PC-3 (cell line): ENCODE measurements around a stretch of chr6.

GRCh38 chr6:7602562-7602907 lies 12.5 kb downstream of the SNRNP48 start:
- RAMPAGE, long total RNA, result no peak

GRCh38 chr6:7728083-7729143 lies 2.5 kb downstream of the BMP6 start:
- RAMPAGE, long total RNA, result no peak

- RAMPAGE, long total RNA, result no peak
Measured at GRCh38 chr6:8017242-8017967, 46.8 kb downstream of the BLOC1S5 start.

GRCh38 chr6:8652353-8653154 lies 217.2 kb upstream of the SLC35B3 start:
- RAMPAGE, long total RNA, result no peak

GRCh38 chr6:9252573-9252917 lies 817.2 kb upstream of the SLC35B3 start:
- RAMPAGE, long total RNA, result no peak

DNA sequence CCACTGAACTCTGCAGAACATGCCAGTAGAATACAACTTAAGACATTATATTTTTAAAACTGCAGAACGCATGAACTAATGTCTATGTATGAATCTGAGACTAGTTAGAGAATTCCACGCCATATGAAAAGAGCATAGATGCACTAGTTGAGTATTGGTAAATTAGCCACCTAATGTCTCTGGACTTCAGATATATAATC lies 654.4 kb downstream of the TFAP2A start:
- RAMPAGE, long total RNA, result no peak

DNA sequence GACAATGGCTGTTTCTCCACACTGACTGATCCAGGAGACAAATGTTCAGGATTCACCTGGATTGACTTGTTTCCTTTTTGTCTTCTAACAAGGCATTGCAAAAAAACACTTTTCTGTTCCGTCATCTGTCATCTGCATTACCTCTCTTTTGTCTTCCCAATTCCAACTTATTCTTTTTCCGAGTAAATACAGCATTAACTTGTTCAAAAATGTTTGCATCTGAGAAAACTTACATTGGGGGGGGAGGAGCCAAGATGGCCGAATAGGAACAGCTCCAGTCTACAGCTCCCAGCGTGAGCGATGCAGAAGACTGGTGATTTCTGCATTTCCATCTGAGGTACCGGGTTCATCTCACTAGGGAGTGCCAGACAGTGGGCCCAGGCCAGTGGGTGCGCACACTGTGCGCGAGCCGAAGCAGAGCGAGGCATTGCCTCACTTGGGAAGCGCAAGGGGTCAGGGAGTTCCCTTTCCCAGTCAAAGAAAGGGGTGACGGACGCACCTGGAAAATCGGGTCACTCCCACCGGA lies 604.3 kb downstream of the TFAP2A start:
- RAMPAGE, long total RNA, result no peak

GRCh38 chr6:10141784-10142009 lies 273.2 kb downstream of the TFAP2A start:
- RAMPAGE, long total RNA, result no peak

DNA sequence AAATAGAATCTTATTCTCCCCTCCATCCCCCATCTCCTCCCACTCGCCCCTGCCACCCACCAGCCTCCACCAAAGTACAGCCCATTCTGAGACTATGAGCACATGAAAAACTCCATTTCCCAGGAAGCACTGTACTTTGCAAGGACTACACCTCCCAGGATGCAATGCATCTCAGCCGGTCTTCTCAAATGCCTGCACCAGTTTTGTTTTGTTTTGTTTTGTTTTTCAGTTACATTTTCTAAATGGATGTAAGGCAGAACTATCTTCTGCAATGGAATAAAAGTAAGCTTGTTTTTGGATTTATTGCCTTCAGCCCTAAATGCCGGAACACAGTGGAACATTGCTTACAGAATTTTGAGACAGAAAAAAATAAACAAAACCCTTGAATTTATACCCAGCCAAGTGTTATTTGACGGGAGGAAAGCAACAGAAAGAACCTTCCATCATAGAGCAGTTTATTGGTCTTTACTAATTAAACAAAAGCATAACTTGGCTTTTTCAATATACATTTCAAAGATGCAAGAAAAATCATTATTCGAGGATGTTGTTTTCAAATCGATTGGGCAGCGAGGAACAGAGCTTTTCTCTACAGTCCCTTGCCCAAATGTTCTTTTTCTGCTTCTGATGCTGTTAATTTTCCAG lies 267.8 kb downstream of the TFAP2A start:
- RAMPAGE, long total RNA, result no peak

DNA sequence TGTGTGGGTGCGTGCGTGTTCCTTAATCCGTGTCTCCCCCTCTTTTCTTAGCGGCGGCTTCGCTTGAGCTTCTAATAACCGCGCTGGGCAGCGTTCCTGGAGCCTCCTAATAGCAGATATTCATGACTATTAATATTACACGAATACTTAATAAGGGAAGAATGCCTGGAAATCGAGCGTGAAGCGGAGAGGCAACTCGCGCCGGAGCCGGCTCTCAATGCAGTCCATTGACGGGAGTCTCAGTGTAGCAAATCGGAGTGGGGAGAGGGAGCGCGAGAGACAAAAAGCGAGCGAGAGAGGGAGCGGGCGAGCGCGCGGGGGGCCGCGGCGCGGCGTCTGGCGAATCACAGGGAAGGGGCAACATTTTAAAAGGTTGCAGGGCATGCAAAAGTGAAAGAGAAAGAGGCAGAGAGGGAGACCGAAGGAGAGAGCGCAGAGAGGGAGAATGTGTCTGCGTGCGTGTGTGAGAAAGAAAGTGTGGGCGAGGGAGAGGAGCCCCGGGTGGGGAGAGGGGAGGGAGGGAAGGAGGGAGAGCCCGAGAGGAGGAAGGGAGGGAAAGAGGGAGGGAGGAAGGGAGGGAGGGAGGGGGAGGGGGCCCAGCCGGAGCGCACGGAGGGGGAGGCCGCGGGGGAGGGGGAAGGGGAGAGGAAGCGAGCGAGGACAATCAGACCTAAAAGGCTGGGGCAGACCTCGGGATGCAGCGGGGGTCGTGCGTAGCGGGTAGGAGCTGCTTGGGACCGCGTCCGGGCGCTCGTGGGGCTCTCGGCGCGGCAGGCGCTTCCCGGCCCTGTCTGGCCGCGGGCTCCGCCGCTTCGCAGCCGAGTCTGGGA lies 2.7 kb downstream of the TFAP2A start:
- RAMPAGE, long total RNA, result start-site peak on the minus strand centred at position 389 of the sequence, 307 bp wide, 83 and 68 reads in 2 replicates

- RAMPAGE, long total RNA, result no peak
Measured at GRCh38 chr6:10413665-10414525, 979 bp downstream of the TFAP2A start.

DNA sequence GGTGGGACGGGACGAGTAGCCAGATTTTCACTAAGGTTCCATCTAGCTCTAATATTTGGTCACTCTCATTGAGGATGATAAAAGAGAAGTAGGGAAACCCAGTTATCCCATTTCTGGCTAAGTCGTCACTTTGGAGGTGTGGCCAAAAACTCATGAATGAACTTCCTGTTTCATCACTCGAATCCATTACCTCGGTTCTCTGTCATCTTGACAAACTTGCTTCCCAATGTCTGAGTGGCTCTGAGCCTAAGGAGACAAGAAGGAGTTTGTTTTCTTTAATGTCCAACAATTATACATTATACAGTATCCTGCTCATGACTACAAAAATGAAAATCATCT lies 15.2 kb upstream of the TFAP2A start:
- RAMPAGE, long total RNA, result no peak

DNA sequence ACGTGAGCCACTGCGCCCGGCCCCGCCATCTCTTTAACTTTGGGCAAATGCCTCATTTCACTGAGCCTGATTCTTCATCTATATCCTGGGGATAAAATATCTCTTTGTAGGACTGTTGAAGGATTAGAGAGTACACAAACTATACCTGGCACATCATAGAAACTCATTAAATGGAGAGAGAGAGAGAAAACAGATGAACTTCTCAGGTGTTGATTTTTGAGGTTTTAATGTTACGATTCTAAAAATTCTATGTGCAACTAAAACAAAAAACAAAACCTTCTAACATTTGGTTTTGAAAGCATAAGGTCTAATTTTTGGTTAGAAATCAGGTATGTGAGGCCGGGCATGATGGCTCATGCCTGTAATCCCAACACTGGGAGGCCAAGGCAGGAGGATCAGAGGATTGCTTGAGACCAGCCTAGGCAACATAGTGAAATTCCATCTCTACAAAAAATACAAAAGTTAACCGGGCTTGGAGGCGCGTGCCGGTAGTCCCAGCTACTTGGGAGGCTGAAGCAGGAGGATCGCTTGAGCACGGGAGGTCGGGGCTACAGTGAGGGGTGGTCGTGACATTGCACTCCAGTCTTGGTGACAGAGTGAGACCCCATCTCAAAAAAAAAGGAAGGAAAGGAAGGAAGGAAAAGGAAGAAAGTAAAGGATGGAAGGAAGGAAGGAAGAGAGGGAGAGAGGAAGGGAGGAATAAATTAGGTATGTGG lies 18.5 kb downstream of the GCNT2 start:
- RAMPAGE, long total RNA, result no peak

DNA sequence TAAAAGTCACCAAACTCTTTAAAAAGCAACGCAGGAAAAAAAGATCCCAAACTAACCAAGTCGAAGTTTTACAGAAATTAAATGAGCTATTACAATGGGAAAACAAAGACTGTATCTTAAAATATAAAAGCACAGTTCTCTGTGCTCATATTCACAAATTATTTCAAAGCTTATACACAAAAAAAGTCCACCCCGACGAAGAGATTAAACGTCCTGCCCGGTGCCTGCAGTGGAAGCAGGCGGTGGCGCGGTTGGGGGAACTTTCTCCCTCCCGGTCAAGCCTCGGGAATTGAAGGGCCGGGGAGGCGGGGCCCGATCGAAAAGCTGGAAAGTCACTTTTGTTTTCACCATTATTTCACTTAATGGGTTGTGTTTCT lies 1.1 kb downstream of the MAK start:
- RAMPAGE, long total RNA, result no peak

DNA sequence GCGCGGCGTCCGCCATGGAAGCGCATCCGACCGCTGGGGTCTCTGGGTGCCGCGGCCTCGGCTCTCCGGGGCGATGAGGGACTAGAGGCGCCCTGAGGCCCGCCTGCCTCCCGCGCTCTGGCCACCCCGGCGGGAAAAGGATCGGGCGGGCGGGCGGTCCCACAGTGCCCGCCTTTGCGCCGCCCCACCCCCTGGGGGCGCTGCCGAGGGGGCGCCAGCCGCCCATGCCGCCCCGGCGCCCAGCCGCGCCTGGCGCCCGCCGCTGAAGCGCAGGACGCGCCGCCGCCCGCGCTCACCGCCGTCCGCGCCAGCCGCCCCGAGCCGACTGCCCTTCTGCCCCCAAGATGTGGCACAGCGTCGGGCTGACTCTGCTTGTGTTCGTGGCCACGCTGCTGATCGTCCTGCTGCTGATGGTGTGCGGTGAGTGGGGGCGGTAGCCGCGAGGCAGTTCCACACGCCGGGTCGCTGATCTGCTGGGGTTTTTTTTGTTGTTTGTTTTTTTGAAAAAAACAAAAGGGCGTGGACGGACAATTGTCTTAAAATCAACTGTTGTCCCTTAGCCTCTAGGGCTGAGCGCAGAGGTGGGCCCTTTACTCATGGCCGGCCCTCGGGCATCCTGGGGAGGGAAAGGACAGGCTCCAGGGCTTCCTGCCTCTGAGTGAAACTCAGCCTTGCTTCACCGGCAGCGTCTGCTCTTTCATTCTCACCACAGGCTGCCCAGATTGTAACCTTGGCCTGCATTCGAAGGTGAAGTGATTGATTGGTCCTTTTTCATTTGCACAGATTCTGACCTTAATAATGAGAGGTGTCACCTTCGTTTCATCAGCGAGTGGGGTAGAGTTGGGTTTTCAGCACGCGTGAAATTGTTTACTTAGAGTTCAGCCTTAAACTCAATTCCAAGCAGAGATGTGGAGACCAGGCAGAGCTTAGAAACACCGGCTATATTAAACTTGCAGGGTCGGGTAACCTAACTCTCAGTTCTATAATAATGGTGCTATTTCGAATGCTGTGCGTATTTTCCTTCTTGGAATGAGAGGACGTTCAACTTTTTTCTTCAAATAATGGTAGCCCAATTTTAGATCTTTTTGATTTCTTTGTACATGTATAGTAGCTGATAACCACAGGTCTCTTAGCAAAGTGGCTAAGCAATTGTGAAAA lies 715 bp downstream of the SMIM13 start:
- RAMPAGE, long total RNA, result no peak

DNA sequence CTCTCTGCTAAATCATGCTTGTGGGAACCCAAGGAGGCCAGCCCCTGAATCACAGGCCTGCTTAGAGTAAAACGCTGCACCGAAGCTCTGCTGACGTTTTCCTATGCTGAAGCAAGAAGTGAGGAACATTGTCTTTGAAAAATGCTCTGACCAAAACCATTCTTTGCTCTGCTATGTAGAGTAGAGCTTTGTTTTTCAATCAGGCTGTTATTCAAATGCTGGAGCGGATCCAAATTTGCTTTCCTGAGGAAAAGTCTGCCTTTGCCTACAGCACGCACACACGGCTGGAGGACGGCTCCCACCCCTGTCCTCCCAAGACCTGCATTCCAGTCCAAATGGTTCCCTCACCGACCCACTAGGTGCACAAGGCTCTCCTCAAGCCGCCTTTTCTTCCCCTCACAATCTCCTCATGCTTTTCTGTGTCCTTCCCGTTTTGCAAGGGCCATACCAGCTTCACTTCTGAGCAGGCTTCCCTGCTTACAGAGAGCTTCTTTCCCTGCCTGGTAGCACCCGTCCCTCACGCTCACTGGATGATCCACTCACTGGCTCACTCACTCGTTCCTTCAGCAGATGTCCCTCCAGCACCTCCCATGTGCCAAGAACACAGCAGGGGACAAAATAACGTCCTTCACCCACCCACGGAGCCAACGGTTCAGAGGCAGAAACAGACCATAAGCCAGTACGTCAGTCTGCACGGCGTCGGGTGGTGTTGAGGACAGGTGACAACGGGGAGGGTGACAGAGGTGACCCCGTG lies 137.9 kb upstream of the NEDD9 start:
- RAMPAGE, long total RNA, result no peak

GRCh38 chr6:11609586-11610156 lies 72.1 kb downstream of the TMEM170B start:
- RAMPAGE, long total RNA, result no peak

DNA sequence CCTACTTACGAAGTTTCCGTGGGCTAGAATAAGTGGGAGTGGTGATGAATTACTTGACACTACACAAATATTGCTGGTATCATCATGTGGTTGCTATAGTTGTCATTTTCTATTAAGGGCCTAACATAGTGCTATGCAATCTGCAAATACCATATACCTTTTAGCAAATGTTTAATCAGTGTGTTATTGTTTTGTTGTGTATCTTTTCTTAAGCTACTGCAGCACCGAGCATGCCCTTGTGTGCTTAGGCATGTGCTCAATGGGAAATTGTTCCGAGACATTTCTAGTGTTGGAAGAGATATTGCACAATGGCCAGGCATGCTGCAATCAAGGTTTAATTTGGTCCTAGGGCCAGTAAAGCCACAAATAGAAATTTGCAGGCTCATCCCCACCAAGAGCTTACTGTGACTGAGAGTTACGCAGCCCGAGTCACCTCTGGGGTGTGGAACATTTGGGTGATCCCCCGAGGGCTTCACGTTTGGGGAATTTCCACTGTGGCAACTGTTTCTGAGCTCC lies 66.0 kb downstream of the ADTRP start:
- RAMPAGE, long total RNA, result no peak

DNA sequence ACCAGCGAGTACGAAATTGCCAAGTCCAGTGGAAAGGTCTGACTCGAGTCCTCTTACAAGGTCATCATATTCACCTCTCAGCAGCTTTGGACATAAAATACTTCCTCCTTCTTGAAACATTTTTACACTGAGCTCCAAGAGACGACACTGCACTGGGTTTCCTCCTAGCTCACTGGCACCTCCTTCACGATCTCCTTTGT lies 18.4 kb downstream of the ADTRP start:
- RAMPAGE, long total RNA, result no peak

DNA sequence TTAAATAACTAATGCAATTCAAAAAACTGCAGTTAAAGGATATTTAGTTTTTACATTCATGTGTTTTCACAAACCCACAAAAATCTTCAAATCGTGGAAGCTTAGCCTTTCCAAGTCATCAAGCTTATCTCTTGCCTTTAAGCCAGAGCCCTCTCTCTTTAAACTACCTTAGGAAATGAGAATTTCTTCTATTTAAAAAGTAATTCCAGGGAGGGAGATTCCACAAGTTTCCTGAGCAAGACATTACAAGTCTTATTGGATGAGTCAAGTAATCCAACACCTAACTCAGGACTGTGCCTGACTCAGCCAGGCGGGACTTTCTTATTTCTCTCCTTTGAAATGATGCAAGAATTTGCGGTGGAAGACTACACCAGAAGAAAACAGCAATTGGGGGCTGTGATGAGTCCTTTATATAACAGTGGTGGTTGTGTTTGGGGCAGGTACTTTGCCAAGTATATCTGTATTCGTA lies 6.2 kb downstream of the ADTRP start:
- RAMPAGE, long total RNA, result no peak